Neural progenitor cell (in vitro differentiated cells): ENCODE measurements around the gene RFX3.

GRCh38 chr9:208650-209022, 6.0 kb upstream of the DOCK8 start:
- RAMPAGE, long total RNA, result no peak

DNA sequence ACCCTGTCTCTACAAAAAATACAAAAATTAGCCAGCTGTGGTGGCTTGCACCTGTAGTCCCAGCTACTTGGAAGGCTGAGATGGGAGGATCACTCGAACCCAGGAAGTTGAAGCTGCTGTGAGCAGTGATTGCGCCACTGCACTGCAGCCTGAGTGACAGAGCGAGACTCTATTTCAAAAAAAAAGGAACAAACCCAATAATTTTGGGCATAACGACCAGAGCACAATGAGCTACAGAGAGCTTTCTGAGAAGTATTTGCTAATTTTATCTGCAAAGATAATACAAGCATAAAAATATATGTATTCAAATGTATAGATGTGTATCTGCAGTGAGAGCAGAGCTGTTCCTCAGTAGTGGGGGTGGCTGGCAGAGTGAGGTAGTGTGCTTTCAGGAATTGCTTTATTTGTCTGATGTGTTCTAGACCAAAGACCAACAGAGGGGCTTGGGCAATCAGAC, 5.1 kb downstream of the DOCK8 start:
- RAMPAGE, long total RNA, result no peak

GRCh38 chr9:224476-225041, 9.9 kb downstream of the DOCK8 start:
- RAMPAGE, long total RNA, result no peak

GRCh38 chr9:278289-279405, 64.0 kb downstream of the DOCK8 start:
- RAMPAGE, long total RNA, result no peak

- RAMPAGE, long total RNA, result no peak
These were observed 48.2 kb upstream of the KANK1 start for GRCh38 chr9:456210-456839.

DNA sequence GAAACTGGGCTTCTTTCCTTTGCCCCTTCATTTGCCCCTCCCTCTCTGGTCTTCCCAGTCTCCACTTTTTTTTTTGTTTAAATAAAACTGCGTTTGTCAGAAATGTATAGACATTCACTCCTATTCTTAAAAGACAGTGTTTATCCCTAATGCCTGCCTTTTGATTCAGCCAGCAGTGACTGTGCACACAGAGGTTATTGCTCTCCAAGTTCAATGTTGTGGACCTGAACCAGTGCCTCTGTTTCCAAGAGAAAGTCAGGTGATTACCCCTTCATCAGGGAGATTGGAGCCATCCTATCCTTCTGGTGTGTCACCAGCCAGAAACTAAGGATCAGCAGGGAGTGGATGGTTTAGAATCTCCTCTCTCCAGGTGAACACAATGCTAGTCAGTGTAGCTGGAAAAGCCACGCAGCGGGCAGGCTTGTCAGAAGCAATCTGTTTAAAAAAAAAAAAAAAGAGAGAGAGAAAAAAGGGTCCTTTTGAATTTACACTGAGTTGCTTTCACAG, 167.5 kb upstream of the DMRT1 start:
- RAMPAGE, long total RNA, result no peak

DNA sequence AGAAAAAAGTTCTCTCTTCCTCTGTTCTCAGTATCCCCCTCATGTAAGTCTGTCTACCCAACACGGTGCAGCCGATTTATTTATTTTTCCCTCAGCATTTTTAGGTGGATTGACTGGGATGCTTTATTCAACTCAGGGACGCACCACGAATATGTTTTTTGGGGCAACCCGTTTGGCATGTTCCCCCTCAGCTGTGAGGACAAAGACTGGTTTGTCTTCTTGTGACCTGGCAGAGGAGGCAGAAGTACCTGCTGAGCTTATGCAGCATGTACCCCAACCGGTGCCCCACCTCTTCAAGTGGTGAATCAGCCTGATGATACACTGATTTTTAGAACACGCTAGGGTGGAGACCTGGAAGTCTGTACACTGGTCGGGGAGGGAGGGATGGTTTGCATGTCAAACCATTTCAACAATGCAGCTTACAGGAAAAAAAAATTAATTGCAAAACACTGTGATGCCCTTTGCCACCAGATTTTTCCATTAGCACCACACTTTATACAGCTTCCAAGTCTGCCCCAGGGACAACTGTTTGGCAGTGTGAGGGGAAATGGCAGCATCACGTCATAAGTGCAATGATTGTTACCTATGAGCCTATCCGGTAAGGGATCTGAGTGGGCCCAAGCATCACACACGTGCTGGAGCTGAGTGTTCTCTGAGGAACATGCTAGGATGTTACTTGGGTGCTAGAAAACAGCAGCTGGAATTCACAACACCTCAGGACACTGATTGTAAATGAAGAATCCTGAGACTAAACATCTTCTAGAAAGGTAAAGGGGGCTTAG, 155.2 kb upstream of the DMRT1 start:
- RAMPAGE, long total RNA, result no peak

- RAMPAGE, long total RNA, result no peak
These were observed 31.0 kb upstream of the DMRT2 start for GRCh38 chr9:1019292-1019512.

DNA sequence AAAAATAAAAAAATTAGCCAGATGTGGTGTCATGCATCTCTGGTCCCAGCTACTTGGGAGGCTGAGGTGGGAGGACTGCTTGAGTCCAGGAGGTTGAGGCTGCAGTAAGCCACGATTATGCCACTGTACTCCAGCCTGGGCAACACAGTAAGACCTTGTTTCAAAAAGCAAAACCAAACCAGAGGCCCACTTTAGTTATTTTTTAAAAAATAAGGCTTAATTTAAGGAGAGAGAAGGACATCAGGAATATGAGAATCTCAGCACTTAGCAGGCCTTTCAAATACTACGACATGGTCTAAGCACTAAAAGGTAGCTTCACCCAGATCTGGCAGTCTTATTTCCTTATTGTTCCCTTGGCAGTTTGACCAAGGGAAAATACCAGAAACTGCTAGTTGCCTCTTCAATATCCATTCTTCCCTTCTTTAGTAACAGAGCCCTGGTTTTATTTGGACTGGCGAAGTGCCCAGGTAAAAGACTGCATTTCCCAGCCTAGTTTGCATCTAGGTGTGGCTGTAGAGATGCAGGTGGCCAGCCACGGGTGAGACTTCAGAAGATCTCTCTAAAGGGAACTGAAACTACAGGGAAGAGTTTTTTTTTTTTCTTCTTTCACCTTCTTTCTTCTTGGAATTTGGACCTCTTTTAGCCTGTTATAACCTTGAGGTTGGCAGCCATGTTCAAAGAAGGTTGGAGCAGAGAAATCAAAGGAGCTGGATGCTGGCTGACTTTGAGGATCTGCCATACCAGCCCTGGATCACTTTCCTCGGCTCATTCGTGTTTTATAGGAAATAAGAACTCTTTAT, 21.5 kb downstream of the DMRT2 start:
- RAMPAGE, long total RNA, result no peak

DNA sequence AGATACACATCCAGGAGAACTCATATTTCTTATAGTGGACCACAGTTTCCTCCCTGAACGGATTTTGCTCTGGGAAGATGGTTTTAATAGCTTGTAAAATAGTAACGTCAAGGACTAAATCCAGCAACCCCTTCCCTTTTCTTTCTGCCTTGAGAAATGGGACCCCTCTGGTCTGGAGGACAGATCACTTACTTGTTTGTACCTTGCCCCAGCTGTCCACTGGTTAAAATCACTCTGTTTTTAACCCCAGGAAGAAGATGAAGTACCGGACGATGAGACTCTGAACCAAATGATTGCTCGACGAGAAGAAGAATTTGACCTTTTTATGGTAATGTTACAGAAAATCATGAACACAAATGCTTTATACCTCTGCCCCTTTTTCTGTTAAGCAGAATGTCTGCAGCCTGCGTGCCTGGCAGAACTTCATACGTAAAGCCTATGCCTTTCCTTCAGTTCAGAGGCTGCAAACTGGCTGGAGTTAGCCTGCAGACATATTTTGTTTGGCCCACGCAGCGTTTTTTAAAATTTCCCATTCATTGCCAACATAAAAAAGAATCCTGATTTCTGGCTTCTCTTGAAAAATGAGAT, 104.2 kb downstream of the SMARCA2 start:
- RAMPAGE, long total RNA, result no peak

GRCh38 chr9:2157781-2158804, 142.9 kb downstream of the SMARCA2 start:
- RAMPAGE, long total RNA, result no peak

DNA sequence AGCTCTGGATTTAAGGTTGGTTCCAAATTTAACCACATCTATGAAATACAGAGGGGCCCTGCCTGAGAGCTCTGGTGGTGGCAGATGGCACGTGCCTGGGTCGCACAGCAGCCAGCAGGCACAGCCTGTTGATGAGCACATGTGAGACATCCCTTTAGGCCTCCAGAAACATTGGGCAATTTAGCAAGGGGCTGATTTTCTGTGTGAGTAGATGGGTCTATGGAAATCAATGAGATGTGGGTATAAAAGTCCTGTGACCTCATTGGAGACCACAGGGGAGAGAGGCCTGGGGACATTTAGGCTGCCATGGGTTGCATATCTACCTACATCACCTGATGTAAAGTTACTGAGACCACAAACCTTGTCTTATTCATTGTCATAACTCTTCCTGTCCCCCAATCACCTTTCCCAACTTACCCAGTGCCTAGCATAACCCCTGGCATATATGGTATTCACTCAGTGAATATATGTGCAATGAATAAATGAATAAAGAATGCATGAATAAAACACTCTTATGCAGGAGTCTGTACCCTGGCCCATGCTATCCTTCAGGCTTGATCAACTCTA, 285.0 kb downstream of the SMARCA2 start:
- RAMPAGE, long total RNA, result no peak

- RAMPAGE, long total RNA, result no peak
These were observed 153.0 kb upstream of the PUM3 start for GRCh38 chr9:2996933-2997174.

- RAMPAGE, long total RNA, result no peak
These were observed 33.6 kb downstream of the RFX3 start for GRCh38 chr9:3491874-3492905.

DNA sequence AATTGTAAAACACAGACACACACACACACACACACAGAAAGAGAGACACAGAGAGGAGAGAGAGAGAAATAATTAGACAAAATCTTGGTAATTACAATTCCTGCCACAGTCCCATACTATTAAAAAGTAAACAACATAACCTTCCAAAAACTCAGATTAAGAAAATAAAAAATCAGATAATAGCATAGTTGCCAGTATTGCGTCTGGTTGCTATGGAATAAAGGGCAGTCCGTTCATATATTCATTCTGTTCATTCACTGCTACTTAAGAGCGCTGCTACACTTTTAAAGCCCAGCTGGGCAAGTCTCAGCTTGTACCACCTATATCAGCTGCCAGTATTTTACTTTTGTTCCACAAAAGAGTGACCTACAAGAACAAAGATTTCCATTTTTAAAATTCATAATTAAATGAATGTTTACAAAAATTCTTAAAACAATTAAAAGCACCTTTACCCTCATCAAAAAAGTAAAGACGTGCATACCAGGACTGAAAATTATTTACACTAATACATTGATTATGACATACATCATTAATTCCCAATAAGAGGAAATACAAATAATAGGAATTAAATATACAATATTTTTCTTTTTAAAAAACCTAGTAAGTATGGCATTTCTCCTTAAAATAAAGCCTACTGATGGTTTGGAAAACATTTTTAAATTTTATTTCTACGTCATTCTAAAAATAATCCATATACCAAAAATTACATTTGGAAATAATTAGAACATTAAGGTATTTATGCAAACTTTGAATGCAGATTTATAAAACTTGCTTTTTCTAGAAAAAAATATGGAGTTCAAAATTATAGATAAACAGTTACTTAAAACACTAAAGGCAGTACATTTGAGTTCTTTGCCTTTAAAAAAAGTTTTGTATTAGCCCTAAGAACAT, 16.6 kb downstream of the RFX3 start:
- RAMPAGE, long total RNA, result no peak

GRCh38 chr9:3525178-3526206, at the start of gene RFX3:
Gene RFX3, minus strand, starts transcription at chr9:3526001.
- RAMPAGE, long total RNA, result no peak

- RAMPAGE, long total RNA, result no peak
These were observed 5.3 kb upstream of the GLIS3 start for GRCh38 chr9:4305009-4305723.

DNA sequence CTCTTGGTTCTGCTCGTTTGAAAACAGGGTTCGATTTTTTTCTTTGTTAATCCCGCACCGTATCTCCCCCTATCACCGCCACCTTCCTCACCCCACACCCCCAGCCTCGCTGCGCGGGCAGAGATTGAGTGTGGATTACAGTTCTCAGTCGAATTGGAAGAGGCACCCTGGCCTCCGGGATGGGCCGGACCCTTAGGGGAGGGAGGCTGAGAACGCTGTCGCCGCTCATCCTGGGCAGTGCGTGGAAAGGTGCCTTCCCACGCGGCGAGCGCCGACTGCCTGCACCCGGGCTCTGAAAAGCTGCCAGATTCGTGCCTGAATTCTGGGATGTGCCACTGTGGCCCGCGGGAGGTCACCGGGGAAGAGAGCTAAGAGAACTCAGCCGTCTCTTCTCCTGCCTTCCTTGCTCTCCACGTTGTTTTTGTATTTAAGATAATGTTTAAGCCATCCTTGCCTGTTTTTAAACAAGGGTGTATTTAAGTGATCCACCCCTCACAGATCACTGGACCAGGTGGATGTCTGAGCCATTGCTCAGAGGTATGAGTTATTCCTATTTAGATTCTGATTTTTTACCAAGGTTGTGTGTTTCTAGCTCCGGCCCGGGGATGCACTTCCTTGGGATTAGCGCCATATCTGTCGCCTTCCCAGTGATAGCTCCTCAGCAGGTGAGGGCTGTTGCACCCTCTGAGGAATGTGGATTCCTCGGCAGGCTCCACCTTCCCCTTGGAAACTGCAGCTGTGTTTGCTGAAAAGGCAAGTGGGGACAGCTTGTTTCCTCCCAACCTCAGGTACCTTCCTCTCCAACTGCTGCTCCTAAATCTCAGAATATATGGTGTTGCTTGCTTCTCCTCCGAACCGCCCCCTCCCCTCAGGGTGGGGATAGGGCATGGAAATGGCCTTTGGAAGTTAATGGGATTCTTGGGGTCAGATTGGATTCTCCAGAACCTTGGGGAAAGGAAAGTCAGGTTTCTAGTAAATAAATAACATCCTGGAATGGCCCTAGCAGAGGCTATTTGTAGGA, 1.1 kb downstream of the SLC1A1 start:
- RAMPAGE, long total RNA, result no peak

DNA sequence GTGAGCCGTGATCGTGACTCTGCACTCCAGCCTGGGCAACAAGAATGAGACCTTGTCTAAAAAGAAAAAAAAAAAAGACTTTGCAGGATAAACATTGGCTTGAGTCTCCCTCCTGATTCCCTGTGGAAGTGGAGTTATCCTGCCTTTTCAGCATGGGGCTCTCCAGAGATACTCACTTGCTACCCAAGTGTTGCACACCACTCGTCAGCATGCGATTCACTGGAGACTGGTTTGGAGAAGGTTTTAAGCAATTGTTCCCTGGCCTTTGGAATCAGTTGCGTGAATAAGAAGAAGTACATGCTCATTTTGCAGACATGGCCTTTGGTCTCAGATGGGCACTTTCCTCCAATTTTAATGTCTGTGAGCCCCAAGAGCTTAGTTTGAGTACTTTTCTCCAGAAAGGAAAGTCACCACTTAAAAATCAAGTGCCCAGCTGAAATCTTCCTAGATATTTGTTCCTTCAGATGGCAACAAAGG, 2.5 kb downstream of the SLC1A1 start:
- RAMPAGE, long total RNA, result no peak

DNA sequence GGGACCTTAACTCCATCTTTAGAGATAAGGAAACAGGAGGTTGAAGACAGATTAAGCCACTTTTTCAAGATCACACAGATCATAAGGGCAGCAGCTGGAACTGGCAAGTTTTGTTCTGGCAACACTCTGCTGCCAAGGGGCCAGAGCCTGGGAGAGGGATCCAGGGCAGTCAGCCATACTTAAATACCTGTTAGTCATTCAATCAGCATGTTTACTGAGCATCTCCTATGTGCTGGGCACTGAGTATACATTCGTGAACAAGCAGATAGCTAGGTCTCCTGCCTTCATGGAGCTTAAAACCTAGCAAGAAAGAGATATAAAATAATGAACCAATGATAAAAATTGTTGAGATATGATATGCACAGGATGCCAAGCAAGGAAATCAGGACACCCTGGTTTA, 63.8 kb downstream of the SLC1A1 start:
- RAMPAGE, long total RNA, result no peak